ENCODE results near the gene OR10A6.

DNA sequence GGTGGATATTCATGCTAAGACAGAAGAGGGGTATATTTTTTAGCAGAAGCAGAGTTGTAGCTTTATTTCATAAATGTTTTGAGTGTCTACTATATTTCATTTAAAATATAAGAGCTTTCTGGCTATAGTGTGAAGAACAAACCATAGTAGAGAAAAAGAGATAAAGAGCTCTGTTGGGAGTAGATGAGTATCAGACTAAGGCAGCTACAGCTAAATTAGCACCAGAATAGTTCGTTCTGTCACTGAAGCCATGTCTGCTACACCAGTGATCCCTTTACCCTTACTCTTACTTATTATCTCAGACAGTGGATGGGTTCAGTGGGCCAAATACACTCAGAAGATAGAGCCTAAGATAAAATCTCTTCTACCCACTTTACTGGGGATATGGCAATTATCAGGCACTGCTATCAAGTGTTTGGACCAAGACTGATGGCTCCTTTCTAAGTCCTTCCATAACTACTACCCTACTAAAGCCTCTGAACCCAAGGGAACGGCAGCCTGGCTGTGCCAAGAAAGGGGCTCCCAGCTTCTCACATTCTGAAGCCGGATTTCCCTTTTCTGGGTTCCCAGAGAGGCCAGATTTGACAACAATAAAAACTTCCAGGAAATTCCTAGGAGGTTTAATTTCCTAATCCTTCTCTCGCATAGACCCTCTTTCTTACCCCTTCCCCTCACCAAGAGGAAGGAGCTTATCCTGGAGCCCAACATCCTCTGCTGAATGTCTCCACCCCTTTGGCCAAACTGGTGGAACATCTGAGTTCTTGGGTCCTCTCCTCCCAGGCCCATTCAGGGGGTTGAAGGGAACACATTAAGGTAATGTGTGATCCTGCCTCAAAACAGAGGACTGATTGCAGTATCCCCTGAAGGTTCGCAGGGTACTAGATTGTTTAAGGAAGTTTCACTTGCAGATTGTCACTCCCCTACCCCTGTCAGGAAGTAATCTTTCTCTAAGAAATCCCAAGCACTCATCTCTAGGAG is 2.1 kb downstream of the MRPL17 start:
- PRO-cap = no peak

- PRO-cap = unidirectional peak, minus-strand start at chr11:6746467
Measured at GRCh38 chr11:6746204-6747148, 25.3 kb downstream of the OR2AG2 start.

GRCh38 chr11:7515420-7516074 is 1.7 kb downstream of the PPFIBP2 start:
- PRO-cap = no peak

DNA sequence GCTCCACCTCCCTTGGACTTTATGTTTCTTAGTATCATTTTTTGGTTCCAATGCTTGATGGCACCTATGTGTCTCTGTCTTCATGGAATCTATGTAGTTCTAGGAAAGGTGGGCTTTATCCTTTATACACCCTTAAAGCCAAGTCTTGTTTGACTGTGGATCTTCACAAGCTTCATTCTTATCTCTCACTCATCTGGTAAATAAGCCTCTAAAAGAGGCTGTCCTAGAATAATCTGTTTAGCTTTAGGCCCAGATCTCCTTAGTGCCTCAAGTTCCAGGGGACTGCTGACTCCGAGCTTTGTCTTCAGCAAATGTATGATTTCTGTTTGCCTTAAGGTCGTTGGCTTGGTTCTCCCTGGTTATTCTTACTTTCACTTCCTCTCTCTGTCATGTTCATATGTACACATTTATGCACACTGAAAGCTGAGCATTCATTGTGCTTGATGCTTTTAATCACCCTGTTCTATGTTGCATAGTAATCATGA is 7.0 kb downstream of the PPFIBP2 start:
- PRO-cap = no peak

DNA sequence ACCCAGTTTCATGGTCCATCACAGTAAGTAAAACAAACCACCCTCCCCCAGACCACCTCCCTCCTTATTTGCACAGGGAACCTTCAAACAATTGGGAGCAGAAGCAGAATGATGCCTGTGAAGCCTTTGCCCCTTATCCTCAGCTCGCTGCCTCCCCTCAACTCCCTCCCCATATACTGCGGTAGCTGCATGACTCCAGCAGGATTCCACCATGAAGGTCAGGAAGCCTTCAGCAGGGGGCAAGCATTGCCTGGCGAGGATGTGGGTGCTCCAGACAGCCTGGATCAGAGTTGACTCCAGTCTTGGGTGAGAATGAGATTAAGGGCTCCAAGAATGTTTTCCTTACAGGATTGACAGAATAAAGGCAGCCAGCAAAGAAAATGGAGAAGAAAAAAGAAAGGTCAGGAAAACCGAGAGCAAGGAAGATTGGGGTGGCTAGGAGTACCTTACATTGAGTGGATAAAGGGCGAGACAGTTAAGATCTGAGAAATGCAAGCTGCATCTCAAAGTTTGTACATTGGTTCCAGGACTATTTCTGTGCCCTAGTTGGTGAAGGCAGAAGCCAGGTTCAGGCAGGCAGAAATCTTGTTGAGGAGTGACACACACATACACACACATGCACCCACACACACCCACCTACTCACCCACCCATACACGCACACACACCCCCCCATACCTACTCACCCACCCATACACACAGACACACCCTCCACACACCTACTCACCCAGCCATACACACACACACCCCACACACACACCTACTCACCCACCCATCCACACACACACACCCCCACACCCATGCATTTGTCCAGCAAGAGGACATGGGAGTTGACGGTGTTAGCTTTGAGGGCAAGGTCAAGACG is 69.3 kb downstream of the CYB5R2 start:
- PRO-cap = no peak

- PRO-cap = no peak
Measured at GRCh38 chr11:7643091-7643735, 30.1 kb downstream of the CYB5R2 start.

DNA sequence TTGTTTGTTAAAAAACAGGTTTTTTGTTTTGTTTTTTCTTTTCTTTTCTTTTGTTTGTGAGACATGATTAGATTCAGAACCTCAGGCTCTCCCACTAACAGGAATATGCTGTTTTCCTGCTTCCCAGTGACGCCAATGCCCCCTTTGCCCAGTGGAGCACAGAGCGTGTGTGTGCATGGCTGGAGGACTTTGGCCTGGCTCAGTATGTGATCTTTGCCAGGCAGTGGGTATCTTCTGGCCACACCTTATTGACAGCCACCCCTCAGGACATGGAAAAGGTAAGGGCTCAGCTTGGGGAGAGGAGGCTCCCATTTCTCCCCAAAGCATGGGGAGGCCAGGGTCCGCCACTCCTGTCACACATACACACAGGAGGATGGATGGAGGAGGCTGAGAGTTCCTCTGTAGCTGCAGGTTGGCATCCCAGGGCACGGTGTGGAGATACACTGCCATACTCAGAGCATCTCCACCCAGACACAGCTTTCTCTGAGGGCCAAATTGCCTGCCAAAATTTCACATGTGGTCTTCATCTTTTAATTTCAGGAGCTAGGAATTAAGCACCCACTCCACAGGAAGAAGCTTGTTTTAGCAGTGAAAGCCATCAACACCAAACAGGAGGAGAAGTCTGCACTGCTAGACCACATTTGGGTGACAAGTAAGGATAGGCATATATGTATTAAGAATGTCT is 24.9 kb downstream of the CYB5R2 start:
- PRO-cap = no peak

- PRO-cap = no peak
Measured at GRCh38 chr11:7665695-7666043, 7.6 kb downstream of the CYB5R2 start.

GRCh38 chr11:7931137-7931658 is at the start of gene OR10A6:
Gene OR10A6 (minus strand): TSS chr11:7931268.
- PRO-cap = no peak

GRCh38 chr11:8059722-8060157 is 21.3 kb upstream of the TUB start:
- PRO-cap = no peak

DNA sequence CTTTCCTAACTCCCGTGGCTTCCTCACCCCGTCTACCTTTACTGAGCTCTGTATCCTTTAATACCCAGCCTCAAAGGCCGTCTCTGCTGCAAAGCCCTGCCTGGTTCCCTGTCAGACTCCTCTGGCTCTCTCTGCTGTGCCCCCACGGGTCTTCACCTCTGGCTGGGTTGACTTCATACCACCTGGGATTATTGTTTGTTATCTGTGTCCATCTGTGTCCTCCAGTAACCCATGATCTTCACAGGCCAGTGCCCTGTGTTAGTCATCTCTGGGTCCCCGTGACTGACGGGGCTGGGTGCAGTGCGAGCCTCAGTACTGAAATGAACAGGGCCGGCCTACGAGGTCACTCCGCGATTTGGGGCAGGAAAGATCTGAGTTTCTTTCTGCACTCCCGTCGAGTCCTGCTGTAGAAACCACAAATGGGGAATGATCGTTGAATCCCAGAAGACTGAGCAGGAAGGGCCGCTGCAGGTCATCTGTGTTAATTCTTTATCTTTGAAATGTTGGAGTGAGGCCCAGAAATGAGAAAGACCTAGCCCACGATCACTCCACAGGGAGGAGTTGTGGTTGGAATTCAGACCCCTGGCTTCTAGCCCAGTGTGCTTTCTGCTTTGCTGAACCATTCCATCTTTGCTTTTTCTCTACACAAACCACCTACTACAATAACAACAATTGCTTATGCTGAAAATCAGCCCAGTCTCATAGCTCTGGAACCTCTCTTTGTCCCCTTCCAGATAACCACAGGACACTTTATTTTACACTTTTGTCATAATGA is 12.2 kb upstream of the TUB start:
- PRO-cap = no peak

DNA sequence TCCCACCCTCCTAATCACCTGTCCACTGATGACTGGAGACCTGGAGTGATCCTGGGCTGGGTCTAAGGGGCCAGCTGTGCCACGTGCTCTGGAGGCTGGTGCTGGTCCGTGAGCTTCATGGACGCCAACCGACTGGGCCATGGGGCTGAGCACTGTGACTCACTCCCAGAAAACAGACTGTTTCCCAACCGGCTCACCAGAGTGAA is 14.0 kb upstream of the LMO1 start:
- PRO-cap = no peak

GRCh38 chr11:8283435-8284238 is 20.0 kb upstream of the LMO1 start:
- PRO-cap = no peak

DNA sequence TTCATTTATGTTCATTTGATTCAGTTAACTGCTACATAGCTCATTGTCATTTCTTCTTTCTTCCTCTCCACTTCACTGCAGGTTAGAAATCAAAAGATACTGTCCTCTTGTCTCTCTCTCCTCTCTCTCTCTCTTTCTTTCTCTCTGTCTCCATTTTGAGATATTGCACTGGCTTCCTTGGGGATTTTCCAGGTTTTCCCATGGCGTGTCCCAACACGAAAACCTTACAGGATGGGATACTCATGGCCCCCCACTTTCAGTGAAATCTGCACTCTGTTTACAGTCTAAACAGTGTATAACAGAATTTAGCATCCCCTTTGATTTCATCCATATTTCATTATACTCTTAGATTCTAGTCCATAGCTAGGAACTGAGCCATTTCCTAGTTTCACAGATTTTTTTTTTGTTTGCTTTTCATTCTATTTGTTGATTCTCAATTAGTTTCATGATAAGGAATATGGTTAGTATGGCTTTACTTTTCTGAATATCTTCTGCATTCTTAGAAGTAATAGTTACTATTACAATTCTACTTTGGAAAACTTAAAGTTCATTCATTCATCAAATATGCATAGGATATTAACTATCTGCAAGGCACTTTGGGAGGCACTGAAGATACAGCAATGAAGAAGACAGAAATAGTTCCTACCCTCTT is 31.7 kb downstream of the STK33 start:
- PRO-cap = no peak

DNA sequence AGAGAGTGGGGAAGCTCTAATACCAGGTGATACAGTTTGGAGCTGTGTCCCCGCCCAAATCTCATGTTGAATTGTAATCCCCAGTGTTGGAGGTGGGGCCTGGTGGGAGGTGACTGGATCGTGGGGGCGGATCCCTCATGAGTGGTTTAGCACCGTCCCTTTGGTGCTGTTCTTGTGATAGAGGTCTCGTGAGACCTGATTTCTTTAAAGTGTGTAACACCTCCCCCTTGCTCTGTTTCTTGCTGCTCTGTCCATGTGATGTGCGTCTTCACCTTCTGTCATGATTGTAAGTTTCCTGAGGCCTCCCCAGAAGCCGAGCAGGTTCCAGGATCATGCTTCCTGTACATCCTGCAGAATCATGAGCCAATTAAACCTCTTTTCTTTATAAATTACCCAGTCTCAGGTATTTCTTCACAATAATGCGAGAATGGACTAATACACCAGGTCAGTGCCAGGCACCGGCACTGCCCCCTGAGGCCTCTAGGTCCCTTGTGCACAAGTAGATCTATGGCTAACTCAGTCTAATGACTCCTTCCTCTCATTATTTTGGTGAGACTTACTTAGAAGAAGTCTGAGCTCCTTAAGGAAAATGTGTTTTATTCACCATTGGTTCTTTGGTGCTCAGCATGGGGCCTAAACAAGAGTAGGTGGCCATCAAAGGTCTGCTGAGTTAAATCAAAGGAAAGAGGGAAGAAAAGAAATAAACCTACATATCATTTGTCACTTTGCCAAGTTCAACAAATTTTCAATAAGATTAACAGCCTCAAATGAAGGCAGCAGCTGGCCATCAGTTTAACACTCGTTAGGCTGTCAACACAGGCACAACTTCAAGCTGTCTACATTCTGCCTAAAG is 40.6 kb downstream of the TRIM66 start:
- PRO-cap = no peak

- PRO-cap = no peak
Measured at GRCh38 chr11:8644669-8645344, 37.7 kb downstream of the TRIM66 start.

DNA sequence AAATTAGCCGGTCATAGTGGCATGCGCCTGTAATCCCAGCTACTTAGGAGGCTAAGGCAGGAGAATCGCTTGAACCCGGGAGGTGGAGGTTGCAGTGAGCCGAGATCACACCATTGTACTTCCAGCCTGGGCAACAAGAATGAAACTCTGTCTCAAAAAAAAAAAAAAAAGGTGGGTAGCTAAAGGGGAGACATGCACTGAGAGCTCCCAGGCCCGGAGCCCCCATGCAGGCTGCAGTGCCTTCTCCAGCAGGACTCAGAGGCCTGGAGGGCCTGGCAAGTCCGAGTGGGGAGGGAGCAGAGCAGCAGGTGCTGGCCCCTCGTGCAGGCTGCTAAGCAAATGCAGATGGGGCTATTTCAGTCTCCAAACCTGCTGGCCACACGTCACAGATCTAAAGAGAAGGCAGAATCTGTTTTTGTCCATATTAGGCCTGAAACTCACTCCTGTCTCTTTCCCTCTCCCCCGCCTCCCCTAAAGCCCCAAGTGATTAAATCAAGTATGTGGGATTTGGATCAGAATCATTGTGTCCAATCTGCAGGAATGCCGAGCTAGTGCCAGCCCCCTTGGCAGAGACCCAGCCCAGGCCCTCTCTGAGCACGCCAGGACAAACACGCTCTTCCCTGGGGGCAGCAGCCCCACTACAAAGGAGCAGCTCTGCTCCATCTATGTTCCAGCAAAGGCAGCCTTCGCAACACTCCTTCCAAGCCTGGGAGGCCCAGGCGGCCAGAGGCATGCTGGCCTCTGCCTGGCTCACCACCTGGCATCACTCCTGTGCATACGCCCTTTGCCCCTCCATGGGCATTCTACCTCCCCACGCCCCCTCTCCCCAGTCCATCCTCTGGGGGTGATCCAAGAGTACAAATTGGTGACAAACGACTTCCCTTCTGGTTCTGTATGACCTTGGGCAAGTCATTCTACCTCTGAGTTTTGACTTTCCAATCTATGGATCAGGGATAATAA is 26.5 kb downstream of the RPL27A start:
- PRO-cap = no peak

GRCh38 chr11:8720910-8722334 is 38.8 kb downstream of the RPL27A start:
- PRO-cap = bidirectional peak, plus-strand start at chr11:8721467, minus-strand start at chr11:8721377

GRCh38 chr11:8749022-8749556 is 61.4 kb downstream of the DENND2B start:
- PRO-cap = no peak

GRCh38 chr11:8765378-8765663 is 45.2 kb downstream of the DENND2B start:
- PRO-cap = no peak